ENCODE results near the genes PIAS2 and ZBTB7C.

DNA sequence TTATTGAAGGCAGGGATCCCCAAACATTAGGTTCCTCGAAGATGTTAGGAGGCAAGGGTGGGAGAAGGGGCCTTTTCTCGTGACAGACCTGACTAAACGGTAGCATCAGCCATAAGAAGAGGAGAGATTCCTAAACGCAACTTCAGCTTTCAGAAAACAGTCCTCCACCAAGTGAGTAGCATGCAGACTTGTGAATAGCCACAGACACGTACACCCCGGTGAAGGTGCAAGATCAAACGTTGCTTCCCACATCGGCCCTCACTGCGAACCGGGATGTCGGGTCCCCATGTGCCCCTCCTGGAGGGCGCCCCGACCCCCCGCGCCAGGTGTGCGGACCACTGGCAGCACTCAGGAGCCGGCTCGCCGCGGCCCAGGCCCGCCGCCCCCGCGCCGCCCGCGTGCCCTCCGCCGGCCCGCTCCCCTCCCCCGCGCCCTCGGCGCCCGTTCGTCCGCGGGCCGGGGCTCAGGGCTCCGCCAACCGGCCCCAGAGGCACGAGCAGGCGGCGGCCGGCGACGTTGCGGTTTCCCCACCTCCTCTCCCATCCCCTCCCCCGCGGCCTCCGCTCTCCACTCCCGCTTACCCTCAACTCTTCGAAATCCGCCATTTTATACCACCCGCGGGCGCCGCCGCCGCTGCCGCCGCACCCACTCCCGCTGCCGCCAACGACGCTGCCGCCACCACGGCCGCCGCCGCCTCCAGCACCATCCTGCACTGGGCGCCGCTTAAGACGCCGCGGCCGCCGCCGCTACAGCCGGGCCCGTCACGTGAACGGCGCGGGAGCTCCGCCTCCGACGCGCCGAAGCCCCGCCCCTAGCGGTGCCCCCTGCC lies at the start of gene PIAS2:
Gene PIAS2 (minus strand): TSS at position 767 of the 829 bp plus-strand sequence.
- PRO-cap, 2 experiments, result peak in 2 of 2 experiments; most common minus-strand start position 714 of the sequence (in 1)

DNA sequence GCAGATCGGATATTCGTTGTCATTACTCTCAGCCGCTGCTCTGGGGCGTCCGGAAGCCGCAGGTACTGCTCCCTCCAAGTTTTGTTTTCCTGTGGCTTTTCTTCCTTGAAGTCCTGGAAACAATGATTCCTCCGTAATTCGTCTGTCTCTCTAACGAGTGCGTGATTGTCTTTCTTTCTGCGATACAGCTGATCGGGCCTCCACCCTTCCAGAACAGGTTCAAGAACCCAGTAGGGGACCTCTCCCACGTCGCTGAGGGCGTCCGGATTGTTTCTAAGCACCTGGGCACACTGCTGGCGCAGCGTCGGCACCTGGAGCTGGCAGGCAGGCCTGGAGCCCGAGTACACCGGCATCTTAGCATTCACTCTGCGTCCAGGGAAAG lies 2.1 kb downstream of the ELOA2 start:
- PRO-cap, 2 experiments, result no peak in any of the 2 experiments

GRCh38 chr18:47749061-47749525 lies 181.4 kb downstream of the SMAD2 start:
- PRO-cap, 2 experiments, result no peak in any of the 2 experiments

GRCh38 chr18:47754310-47754688 lies 176.2 kb downstream of the SMAD2 start:
- PRO-cap, 2 experiments, result no peak in any of the 2 experiments

GRCh38 chr18:47967842-47968597 lies 37.6 kb upstream of the SMAD2 start:
- PRO-cap, 2 experiments, result no peak in any of the 2 experiments

- PRO-cap, 2 experiments, result no peak in any of the 2 experiments
These were observed 98.2 kb upstream of the SMAD2 start for GRCh38 chr18:48028525-48029204.

- PRO-cap, 2 experiments, result no peak in any of the 2 experiments
These were observed 105.9 kb upstream of the SMAD2 start for GRCh38 chr18:48036309-48036845.

DNA sequence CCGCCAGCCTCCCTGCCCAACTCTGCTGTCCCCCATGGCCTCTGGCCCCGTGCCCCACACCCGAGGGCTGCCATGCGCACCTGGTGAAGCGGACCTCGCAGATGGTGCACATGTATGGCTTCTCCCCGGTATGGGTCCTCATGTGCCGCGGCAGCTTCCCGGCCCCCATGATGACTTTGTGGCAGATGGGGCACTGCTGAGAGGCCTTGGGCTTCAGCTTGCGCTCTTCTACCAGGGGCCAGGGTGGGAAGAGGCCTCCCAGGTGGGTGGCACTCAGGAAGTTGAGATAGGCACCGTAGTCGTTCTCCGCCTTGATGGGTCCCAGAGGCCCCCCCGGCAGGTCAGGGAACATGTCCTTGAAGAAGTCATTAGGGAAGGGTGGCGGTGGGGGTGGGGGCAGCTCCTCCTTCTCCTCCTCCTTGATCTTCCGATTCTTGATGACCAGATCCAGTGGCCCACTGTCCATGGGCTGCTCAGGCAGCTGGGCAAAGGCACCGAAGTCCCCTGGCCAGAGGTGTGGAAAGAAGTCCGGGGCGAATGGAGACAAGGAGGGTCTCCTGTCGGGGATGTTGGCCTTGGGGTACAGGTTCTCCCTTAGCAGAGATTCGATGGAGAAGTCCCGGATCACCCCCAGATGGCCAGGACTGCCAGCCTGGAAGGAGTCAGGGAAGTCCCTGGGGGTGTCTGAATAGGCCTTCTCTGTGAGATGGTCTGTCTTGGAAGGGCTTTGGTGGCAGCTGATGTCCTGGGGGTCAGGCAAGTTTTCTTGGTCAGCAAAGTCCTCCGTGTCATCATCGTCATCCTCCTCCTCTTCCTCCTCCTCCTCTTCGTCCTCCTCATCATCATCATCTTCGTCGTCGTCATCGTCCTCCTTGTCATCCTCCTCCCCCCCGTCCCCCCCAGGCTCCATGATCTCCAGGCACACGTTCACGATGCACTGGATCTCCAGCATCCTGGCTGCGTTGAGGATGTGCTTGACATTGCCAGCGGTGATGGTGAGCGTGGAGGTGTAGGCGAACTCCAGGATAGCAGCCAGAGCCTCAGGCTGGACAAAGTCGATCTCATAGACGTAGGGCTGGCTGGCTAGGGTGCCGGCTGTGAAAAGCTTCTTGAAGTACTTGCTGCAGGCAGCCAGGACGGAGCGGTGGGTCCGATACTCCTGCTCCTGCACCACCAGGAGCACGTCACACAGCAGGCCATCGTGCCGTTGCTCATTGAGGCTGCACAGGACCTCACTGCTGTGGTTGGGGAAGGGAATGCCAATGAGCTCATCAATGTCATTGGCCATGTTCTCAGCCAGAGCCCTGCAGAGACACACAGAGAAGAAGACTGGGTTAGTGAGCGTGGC lies 109.8 kb upstream of the SMAD2 start:
- PRO-cap, 2 experiments, result no peak in any of the 2 experiments

GRCh38 chr18:48139148-48140265 lies 209.0 kb upstream of the SMAD2 start:
- PRO-cap, 2 experiments, result no peak in any of the 2 experiments

GRCh38 chr18:48408051-48408738 lies 988 bp downstream of the ZBTB7C start:
- PRO-cap, 2 experiments, result no peak in any of the 2 experiments

GRCh38 chr18:48409048-48410109 lies at the start of gene ZBTB7C:
TSS of gene ZBTB7C (minus strand) at chr18:48409383.
- PRO-cap, 2 experiments, result peak in 2 of 2 experiments; most common plus-strand start chr18:48409528 (in 2); most common minus-strand start chr18:48409383 (in 2)

- PRO-cap, 2 experiments, result no peak in any of the 2 experiments
These were observed 45.0 kb upstream of the ZBTB7C start for GRCh38 chr18:48454094-48454649.

DNA sequence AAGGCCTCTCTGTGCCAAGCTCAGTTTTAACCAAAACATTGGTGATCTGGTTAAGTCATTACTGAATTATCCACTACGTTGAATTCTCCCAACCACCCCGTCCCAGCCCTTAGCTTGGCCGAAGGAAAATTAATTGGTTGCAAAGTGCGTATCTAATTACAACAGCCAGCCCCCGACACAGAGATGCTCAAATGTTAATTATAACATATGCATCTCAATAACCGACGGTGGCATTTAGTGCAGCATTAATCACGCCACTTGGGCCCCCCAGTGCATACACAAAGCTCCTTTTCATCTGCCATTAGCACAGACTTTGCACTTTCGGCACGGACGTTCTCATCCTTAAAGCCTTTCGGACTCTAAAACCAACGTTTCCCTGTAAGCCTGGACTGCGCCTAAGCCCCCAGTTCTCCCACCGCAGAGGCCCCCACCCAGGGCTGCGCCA lies 440 bp upstream of the CTIF start:
- PRO-cap, 2 experiments, result no peak in any of the 2 experiments

GRCh38 chr18:48688075-48688411 lies 149.2 kb downstream of the CTIF start:
- PRO-cap, 2 experiments, result no peak in any of the 2 experiments

GRCh38 chr18:48714757-48715424 lies 176.1 kb downstream of the CTIF start:
- PRO-cap, 2 experiments, result no peak in any of the 2 experiments

GRCh38 chr18:48727502-48728197 lies 188.8 kb downstream of the CTIF start:
- PRO-cap, 2 experiments, result no peak in any of the 2 experiments

- PRO-cap, 2 experiments, result peak in 2 of 2 experiments; most common plus-strand start chr18:48782533 (in 2); most common minus-strand start chr18:48782395 (in 2)
These were observed 168.4 kb downstream of the SMAD7 start for GRCh38 chr18:48782041-48783177.

GRCh38 chr18:48850574-48851417 lies 100.0 kb downstream of the SMAD7 start:
- PRO-cap, 2 experiments, result no peak in any of the 2 experiments

DNA sequence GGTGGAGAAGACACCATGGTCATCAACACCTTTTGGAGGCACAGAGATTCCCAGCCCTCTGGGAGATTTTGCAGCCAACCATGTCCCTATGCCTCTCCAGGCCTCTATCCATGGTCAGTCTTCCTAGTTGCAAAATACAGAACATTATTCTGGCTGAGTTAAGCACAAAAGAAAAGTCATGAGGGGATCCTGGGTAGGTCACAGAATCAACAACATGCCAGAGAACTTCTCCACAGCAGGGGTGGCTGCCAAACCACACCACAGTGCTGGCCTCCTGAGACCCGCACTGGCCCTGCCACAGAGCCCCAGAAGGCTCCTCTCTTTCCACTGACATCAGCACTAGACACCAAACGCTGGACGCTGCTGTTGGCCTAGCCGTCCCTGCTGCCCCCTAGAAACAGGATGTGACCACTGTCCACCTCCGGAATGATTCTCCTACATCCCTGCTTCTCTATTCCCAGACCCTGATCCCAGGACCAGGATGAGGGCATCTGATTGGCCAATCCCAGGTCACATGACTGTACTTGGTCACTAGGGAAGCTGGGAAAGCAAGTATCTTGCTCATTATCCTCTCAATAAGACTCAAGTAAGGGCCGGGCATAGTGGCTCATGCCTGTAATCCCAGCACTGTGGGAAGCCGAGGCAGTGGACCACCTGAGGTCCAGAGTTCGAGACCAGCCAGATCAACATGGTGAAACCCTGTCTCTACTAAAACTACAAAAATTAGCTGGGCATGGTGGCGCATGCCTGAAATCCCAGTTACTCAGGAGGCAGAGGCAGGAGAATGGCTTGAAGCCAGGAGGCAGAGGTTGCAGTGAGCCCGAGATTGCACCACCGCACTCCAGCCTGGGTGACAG lies 47.6 kb downstream of the SMAD7 start:
- PRO-cap, 2 experiments, result no peak in any of the 2 experiments

DNA sequence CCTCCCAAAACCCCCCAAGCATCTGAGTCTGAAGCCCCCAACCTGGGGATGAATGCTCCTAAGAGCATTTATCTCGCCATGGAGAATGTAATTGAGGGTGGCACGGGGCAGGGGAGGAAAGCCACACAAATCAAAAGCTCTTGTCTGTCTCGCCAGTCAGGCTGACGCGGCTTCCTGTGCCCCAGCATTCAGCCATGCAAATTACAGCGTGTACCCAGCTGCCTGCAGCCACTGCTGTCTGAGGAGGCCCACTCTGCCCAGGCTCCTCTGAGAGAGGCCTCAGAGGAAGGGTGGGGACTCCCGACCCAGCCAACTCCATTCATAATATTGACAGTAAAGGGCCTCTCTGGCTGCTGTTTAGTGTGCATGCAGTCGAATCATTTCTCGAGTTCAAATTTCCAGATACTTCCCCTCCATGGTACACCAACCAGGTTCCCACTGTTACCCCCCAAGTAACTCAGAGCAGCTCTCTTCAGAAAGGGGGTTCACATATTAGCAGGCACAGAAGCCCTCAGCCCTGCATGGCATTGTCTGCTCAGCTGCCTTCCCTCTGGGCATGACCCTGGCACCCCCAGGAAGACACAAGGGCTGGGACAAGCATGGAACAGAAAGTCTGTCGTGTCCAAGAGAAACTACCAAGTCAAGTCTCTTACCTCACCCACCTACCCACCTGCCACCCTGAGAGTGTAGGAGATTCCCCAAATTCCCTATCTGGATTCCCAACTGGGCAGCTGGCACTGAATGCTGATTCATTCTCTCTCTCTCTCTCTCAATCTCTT lies 21.8 kb downstream of the SMAD7 start:
- PRO-cap, 2 experiments, result no peak in any of the 2 experiments

All from right ventricle myocardium (tissue), 1 donor.